ENCODE results near the gene C1QTNF6.

DNA sequence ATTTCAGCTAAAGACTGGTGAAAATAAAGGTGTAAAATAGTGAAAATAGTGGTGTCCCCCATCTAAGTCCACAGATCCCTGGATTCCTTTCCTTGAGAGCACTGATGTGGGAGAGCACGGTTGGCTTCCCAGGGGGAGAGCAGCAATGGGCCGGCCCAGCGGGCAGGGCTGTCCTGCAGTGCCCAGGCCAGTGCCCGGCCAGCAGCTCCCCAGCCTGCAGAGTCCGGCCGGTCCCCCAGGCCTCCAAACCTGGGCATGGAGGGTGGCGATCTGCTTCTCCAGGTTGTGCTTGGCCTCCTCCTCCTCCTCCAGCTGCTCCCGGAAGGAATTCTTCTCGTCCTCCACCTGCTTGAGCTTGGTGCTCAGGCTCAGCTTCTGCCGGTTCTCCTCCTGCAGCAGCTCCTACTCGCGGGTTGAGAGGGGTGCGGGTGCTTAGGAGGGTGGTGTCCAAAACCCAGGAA, 40.2 kb downstream of the APOL1 start:
- RRBS = 92% methylated on average over 3 of the region's 13 CpGs

- RRBS = no CpG with 5 or more reads among the region's 20 CpGs
Observed at GRCh38 chr22:36294042-36294431, 41.1 kb downstream of the APOL1 start.

GRCh38 chr22:36295203-36295453, 42.2 kb downstream of the APOL1 start:
- RRBS = no CpG with 5 or more reads among the region's 5 CpGs

DNA sequence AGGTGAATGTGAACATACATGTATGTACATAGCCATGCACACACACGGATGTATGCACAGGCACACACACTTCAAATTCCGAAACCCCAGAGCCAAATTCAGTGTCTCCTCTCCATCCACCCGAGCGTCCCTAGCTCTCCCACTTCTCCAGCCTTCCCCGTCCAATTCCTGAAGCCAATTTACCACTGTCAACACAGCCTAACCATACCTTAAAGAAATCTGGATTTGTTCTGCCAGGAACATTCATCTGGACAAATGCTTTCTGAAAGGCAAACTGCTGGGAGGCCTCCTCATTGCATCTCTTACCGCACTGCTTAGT, 57.8 kb downstream of the MYH9 start:
- RRBS = no CpG with 5 or more reads among the region's 6 CpGs

GRCh38 chr22:36330324-36331418, 57.1 kb downstream of the MYH9 start:
- RRBS = no CpG with 5 or more reads among the region's 29 CpGs

DNA sequence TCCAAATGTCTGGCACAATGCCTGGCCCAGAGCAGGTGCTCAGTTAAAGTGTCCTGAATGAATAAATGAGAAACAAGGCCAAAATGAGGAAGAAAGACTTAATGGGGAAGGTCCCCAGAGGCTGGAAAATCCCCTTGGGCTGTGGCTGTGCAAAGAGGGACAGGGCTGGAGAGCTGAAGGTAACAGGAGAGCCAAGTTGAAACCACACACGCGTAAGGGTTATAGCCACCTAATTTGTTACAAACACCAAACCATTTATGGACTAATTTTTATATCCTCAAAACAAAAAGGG, 28.6 kb downstream of the MYH9 start:
- RRBS = no CpG with 5 or more reads among the region's 2 CpGs

GRCh38 chr22:36387302-36387618, 507 bp downstream of the MYH9 start:
- RRBS = 2% methylated on average over 11 of the region's 38 CpGs

DNA sequence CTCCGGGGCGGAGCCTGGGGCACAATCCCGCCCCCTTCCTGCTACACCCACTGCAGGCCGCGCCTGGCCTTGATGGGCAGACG, 126 bp upstream of the MYH9 start:
- RRBS = no CpG with 5 or more reads among the region's 6 CpGs

DNA sequence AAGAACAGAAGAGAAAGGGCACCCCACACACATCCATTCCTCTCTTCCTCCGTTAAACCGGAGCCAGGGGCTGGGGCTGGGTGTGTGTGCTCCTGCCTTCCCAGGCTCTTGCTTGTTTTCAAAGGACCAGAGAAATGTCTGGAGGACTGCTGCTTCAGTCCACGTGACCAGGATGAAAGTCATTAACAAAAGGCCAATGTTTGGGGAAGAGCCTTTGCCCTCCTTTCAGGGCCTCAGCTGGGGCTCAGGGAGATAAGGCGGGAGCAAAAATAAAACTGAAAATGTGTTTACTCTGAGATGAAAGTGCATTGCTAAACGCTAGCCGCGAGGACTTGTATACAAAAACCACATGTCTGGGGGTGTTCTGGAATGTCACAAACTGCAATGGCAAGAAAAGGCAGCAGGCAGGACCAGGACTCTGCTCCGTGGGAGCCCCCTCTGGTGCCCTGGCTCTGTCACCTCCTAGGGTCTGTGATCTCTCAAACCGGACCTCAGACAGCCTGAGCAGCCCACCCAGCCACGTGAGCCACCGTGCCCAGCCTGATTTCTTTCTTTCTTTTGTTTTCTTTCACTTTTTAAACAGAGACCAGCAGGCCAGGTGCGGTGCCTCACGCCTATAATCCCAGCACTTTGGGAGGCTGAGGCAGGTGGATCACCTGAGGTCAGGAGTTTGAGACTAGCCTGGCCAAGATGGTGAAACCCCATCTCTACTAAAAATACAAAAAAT, 31.6 kb upstream of the MYH9 start:
- RRBS = no CpG with 5 or more reads among the region's 13 CpGs

DNA sequence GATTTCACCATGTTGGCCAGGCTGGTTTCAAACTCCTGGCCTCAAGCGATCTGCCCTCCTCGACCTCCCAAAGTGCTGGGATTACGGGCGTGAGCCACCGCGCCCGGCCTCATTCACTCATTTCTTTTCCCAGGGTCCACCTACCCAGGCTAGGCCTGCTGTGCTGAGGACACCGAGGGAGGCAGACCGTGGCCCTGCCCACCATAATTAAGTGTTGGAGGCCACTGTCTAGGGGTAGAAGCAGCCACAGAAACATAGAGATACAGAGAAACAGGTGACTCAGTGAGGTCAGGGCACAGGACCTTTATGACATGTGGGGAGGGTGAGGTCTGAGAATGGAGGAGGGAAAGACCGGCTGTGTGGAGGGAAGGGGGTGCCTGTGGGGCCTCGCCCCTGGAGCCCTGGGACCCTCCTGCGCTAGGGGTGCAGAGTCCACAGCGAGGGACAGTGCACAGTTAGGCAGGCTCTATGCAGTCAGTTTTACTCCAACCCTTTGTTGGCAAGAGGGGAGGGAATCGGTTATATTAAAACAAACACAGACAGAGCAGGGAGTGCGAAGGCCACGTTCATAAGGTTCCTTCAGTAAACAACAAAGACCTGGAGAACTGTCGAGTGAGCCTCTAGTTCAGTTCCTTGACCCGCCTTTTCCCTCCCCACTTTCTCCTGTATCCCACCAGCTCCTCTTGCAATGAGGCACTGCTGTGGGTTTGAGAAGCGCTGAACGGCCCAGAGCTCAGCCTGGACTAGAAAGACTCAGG, 46.8 kb downstream of the TXN2 start:
- RRBS = no CpG with 5 or more reads among the region's 20 CpGs

DNA sequence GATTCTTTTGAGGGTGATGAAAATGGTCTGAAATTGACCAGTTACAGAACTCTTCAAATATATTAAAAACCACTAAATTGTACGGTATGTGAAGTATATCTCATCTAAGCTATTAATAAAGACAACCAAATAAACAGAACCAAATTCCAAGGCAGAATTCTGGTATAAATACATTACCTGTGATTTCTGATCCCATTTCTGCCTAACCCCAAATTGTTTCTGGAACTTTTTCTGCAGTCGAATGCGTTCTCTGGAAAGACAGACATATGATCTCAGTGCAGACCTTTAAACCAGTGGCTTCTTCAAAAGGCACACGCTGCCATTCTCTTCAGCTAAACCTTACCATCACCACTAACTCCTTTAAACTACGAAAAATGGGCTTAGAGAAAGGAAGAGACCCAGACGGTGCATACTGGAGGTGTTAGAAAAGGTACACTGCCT, 5.9 kb downstream of the EIF3D start:
- RRBS = no CpG with 5 or more reads among the region's 6 CpGs

DNA sequence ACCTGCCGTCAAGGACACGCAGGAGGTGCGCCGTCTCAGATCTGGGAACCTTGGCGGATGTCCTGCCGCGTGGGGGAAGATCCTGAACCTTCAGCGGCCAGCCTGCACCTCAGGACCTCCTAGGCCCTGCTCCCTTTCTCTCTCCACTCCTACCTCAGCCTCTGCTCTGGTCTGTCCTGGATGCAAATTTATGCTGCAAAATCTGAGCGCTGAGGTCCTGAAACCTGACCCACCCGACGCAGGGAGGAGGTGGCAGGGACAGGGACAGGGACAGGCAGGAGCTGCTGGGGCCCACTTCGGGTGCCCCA, 473 bp upstream of the PVALB start:
- RRBS = no CpG with 5 or more reads among the region's 12 CpGs

DNA sequence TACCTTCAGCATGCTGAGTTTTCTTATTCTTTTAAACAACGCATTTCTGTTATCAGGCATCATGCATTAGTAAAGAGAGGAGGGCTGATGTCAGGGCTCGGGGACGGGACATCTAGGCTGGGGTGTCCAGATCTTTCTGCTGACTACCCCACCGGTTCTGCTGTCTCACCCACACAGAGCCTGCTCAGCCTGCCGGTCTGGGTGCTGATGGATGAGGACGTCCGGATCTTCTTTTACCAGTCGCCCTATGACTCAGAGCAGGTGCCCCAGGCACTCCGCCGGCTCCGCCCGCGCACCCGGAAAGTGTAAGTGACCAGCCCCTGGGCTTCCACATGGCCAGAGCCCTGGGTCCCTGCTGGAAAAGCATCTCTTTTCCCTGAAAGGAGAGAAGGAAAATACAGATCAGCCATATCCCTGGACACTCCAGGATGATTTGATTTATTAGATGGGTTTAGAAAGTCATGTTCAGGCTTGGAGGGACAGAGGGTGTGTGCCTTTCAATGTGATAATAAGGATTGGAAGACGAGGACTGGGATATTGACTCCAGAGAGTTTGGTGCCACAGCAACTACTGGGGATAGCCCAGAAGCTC, 9.5 kb downstream of the NCF4 start:
- RRBS = 66% methylated on average over 5 of the region's 15 CpGs

DNA sequence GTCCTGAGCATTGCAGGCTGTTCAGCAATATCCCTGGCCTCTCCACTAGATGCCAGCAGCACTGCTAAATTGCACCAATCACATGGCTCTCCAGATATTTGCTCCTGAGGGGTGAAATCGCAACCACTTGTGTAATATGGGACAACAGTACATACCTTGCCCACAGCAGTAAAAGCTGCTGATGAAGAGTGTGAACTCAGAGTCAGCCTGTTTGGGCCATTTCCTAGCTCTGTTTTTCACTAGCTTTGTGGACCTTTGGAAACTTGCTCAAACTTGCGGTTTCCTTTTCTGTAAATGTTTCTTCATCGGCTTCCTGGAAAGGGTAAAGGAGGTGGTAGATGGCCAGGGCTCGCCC, 12.9 kb downstream of the NCF4 start:
- RRBS = no CpG with 5 or more reads among the region's 4 CpGs

GRCh38 chr22:37024998-37026151, 5.8 kb downstream of the MPST start:
- RRBS = no CpG with 5 or more reads among the region's 14 CpGs

DNA sequence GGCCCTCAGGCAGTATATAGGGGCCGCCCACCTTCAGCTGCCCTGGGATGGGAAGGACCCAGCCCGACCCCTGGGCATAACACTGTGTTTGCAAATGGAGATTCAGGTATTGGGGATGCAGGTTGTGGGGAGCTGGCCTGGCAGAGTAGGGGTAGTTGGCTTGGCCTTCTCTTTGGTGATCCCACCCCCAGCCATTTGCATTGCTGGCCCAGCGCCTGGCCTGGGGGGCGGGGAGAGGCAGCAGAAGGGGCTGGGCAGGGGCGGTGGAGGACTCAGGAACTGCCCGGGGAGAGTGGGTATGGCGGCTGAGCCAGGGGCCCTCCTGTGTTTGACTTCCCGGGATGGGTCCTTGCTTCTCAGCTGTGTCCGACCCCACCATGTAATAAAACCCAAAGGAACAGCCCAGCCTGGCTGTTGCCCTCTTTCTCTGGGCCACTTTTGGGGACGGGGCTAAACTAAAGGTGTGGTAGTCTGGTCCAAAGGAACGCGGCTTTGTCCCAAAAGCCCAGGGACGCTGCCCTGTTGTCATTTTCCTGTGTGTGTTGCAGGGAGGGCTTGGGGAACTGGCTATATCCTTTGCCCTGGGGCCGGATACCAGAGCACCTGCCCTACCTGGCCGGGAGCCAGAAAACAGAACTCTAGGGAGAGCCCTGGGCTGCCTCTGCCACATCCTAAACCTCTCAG, 11.6 kb downstream of the KCTD17 start:
- RRBS = 28% methylated on average over 3 of the region's 15 CpGs

GRCh38 chr22:37079328-37080414, 28.1 kb downstream of the KCTD17 start:
- RRBS = 100% methylated on average over 1 of the region's 20 CpGs

- RRBS = no CpG with 5 or more reads among the region's 4 CpGs
Observed at GRCh38 chr22:37137722-37138054, 12.0 kb downstream of the IL2RB start.

DNA sequence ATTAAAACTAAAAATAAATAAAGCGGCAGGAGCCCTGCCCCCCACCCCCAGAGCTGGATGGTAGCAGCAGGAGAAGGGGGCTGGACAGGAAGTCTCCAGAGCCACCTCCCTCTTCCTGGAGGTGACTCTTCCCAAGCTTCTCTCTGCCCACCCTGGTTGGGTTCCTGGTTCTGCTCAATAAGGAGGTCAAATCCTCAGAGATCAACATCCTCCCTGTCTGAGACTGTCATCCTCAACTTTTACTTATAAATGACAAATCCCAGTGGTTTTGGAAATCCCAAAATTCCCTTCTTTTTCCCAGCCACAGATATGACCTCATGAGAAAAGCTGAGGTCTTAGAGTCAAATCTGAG, 1.0 kb downstream of the C1QTNF6 start:
- RRBS = no CpG with 5 or more reads among the region's 1 CpG

GRCh38 chr22:37187821-37188835, at the start of gene C1QTNF6:
Gene C1QTNF6 (minus strand): TSS chr22:37188247.
- RRBS = no CpG with 5 or more reads among the region's 17 CpGs